Esophagus squamous epithelium (tissue), 4 donors: Measurements from ENCODE around the gene ALG2.

GRCh38 chr9:97667484-97668337 is 29.4 kb downstream of the XPA start:
- PRO-cap: no peak
- RAMPAGE, long total RNA, 4 experiments: no peak in any of the 4 experiments

DNA sequence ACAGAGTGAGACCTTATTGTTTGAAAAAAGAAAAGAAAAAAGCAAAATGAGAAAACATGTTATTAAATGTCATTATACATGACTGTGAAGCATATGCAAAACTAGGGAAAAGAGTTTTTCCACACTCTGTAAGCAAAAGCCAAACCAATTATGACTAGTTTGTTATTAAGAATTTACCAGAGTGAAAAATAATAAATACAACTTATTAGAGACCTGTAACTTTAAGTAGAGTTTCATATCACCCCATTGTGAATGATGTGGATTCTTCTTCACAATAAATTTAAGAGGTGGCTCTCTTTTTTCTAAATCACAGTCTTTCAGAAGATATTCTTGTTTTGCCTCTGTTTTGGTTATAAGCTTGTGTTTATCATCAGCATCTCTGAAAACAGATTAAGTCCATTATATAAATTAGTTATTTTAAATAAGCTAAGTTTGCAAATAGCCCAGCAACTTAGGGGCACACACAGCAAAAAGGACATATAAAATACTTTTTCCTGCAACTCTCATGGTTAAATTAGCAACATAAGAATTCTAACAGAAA is 10.2 kb downstream of the XPA start:
- PRO-cap: no peak
- RAMPAGE, long total RNA, 4 experiments: no peak in any of the 4 experiments

DNA sequence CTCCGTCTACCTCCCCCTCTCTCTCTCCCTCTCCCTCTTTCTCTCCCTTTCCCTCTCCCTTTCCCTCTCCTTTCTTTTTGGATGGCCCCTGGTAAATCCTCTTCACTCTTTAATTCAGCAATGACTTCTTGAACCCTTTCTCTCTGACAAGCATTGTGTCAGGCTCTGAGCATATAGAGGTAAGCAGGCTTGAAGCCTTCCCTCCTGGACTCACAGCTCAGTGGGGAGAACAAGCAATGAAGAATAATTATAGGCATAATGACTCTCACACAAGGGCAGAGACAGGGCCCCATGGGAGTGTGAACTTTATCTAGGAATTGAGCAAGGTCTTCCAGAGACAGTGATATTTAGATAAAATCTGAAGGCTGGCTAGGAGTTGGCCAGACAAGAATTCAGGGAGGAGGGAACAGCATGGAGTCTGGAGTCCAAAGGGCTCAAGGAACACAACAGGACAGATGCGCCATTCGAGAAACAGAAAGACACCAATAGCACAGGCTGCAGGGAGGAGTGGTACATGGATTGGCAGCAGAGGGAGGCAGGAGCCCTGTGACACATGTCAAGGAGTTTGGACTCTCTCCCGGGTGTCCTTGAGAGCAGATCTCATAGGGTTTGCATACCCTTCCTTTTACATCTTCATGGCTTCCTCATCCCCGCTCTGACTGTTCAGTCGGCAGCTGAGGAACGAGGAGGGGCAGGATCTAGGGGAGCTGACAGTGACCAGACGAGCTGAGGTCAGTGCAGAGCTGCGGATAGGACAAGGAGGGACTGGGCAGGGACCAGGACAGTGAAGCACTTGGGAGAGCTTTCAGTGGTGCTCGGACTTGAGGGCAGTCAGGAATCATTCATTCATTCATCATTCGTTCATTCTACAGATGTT is 63.9 kb upstream of the XPA start:
- PRO-cap: no peak
- RAMPAGE, long total RNA, 4 experiments: no peak in any of the 4 experiments

DNA sequence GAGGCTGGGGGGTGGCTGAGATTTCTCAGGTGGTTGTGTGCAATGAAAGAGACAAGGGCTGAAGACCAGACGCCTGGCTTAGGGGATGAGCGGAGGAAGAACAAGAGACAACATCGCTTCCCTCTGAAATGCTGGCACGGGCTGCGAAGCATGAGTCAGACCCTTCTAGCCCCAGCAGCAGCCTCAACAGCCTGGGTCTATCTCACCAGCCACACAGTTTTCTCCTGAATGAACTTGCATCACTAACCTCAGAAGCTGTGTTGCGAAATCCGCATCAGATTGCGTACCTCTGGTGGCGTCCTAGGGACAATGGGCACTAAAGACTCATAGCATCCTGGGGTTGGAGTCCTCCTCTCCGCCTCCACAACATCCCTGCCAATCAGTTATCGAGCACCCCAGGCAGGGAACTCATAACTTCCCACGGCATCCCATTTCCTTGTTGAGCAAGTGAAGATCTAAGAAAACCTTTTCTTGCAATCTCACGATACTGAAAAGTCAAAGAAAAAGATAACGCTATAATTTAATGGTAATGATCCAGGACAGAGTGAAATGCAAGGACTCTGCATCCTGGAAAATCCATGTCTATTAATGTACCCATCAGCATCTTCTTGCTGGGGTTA is 23.8 kb downstream of the FOXE1 start:
- PRO-cap: bidirectional peak, plus-strand start at position 327 of the sequence, minus-strand start at position 226 of the sequence
- RAMPAGE, long total RNA, 4 experiments: no peak in any of the 4 experiments

GRCh38 chr9:97930777-97931529 is 7.0 kb downstream of the HEMGN start:
- PRO-cap: no peak
- RAMPAGE, long total RNA, 4 experiments: no peak in any of the 4 experiments

DNA sequence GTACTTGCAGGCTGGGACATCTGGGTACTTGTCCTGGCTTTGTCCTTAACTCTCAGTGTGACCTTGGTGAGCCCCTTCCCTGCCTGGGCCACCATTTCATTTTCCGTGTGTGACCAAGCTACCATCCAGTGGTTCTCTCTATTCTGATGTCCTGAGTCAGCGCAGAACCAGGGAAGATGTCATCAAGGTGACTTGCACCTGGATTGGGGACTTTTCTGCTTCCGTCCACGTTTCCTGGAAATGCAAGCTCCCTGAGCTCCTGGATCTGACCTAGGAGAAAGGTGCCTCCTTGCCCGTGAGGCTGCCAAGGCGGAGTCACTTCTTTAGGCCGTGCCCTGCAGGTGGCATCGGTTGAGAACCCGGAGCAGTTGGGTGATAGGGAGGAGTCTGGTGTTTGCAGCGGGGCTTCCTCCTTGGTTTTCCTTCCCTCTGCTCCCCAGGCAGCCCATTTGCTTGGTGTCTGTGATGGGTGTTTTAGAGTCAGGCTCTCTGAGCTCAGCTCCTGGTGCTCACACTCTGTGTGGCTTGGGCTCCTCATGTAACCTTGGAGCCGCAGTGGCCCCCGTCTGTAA is 15.2 kb downstream of the NANS start:
- PRO-cap: no peak
- RAMPAGE, long total RNA, 4 experiments: no peak in any of the 4 experiments

DNA sequence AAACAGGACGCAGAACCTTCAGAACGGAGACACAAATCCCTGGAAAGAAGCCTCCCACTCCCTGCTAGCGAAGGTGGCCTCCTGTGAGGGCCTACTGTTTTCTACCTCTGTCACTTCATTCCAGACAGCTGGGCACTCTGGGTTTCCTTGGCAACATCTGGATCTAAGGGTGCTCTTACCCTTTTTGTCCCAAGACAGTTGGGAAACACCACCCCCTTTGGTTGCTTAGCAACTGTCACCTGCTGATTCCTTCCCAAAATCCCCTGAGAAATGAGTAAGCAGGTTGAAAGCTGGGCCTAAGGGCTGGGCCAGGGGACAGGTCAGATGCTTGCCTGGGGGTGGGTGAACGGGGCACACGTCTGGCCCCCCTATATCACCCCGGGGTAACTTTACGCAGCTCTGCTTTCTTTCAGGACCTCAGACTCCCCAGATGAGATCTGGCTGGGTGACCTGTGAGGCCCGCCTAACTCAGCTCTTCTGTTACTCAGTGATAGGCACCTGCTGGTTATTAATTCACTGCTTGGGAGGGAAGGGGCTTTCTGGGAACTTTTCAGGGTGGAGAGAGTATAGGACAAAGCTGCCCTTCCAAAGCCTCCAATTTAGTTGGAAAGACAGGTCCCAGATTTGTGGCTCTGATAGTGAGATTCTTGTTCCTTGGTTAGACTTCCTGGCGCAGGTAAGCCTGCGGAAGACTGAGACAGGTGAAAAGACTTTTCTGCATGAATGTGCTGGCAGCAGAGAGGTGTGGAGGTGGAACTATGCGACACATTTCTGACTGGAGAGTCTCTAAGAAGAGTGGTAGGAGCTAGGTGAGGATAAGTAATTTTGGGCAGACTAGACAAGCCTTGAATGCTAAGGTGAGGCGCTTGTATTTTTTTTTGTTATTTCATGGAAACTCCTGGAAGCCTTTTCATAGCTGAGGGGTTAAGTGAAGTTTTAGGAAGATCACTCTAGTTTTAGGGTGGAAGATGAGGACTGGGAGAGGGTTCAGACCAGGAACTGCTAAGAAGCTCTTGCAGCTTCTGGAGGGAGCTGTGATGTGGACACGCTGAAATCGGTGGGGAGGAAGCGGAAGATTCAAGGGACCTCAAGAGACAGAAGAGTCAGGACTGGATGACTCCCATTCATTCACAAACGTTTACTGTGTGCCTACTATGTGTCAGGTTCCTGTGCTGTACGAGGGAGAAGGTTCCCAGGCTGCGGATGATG is 29.8 kb downstream of the NANS start:
- PRO-cap: no peak
- RAMPAGE, long total RNA, 4 experiments: no peak in any of the 4 experiments

GRCh38 chr9:98092445-98093003 is 26.5 kb downstream of the TRIM14 start:
- PRO-cap: bidirectional peak, plus-strand start at chr9:98092864, minus-strand start at chr9:98092648
- RAMPAGE, long total RNA, 4 experiments: no peak in any of the 4 experiments

DNA sequence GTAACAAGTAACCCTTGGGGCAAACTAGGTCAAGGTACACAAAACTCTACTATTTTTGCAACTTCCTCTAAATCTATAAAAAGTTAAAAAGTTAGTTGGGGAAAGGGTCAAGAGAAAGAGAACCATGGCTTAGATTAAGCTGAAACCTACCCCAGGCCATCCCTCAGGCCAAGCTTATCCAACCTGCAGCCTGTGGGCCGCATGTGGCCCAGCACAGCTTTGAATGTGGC is 11.0 kb downstream of the TRIM14 start:
- PRO-cap: no peak
- RAMPAGE, long total RNA, 4 experiments: no peak in any of the 4 experiments

GRCh38 chr9:98226454-98226948 is 28.9 kb downstream of the TBC1D2 start:
- PRO-cap: no peak
- RAMPAGE, long total RNA, 4 experiments: no peak in any of the 4 experiments

DNA sequence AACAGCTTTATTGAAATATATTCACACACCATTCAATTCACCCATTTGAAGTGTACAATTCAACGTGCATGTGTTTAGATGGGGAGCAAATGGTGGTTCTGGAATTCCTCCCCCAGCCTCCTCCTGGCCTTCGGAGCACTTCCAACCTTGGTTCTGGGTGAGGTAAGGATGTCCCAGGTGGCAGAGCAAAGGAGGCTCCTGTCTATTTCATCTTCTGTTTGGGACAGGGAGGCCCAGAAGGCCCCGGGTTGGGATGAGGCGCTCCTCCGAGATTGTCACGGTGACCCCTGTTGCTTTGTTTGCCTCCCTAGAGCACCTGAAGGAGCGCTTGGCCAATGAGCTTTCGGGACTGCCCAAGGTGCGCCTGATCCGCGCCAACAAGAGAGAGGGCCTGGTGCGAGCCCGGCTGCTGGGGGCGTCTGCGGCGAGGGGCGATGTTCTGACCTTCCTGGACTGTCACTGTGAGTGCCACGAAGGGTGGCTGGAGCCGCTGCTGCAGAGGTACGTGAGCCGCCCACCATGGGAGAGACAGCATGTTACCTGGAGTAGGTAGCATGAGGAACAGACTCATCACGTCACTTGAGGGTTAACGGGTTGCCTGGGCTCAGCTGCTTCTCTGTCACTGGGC is 19.1 kb downstream of the GALNT12 start:
- PRO-cap: no peak
- RAMPAGE, long total RNA, 4 experiments: no peak in any of the 4 experiments

DNA sequence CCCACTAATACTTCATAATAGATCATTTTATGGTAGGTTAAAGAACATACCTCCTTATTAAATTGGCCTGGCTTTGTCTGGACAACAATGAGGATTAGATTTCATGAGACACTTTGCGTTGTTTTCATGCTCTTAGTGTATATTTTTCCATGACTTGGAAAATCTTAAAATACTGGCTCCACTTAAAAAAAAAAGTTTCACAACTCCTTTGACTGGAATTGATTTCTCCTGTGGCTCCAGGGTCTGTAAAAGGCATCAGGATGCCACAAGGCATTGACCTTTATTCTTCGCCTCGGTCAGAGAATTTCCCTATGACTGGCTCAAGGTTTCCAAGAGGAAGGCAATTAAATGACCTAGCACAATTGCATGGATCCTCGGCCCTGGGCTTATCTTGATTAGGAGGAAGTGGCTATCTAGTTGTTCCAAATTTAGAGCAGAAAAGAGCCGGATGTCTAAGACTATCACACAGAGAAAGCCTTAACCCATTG is 57.1 kb upstream of the COL15A1 start:
- PRO-cap: no peak
- RAMPAGE, long total RNA, 4 experiments: no peak in any of the 4 experiments

DNA sequence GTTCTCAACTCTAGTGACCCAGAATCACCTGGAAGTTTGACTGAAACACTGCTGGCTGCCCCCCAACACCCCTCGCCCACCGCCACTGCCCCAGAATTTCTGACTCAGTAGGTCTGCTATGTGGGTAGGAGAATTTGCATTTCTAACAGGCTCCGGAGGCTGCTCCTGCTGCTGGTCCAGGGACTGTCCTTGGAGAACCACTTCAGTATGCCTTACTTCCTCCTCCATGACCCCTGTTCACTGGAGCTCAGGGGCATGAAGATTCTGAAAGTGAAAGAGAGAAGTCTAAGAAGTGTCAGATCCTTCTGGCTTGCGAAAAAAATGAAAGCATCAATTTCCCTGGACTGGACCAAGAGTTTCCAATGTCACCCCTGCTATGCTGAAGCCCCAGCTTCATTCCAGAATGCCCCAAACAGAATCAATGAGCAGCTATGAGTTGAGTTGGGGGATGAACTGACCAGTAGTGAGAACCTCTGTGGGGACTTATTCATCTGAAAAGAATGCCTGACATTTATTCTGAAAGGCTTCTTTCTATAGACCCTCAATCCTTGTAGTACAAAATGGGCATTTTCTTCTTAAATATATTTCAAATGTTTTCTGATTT is 20.8 kb upstream of the COL15A1 start:
- PRO-cap: no peak
- RAMPAGE, long total RNA, 4 experiments: no peak in any of the 4 experiments

DNA sequence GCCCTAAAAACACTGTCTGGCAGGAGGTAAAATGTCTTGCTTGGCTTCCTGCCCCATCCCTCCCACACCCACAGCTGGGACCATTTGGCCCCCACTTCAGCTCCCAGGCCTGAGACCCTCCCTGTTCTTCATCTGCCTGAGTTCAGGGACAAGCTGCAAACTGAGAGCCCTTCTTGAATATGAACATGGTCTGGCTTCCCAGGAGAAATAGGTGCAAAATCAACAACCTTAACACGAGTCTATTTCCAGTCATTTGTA is 3.4 kb upstream of the COL15A1 start:
- PRO-cap: no peak
- RAMPAGE, long total RNA, 4 experiments: no peak in any of the 4 experiments

DNA sequence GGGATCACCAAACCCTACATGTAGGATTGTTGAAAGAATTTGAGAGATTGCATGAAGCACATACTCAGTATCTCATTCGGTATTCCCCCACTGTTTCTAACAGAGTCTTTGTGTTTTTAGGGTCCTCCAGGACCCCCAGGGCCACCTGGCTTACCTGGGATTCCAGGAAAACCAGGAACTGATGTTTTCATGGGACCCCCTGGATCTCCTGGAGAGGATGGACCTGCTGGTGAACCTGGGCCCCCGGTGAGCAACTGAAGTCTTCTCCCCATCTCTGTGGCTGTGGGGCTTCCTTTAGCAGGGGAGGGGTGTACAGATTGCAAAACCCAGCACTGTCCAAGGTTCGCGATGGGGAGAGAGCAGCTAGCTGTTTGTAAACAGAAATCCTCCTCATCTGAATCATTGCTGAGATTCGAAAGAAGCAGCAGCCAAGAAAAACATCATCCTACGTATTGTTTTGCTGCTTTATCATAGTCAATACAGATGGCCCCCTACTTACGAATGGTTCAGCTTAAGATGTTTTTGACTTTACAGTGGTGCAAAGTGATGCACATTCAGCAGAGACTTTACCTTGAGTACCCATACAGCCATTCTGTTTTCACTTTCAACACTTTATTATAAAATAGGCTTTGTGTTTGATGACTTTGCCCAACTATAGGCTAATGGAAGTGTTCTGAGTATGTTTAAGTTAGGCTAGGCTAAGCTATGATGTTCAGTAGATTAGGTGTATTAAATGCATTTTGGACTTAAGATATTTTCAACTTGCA is 80.0 kb upstream of the TGFBR1 start:
- PRO-cap: no peak
- RAMPAGE, long total RNA, 4 experiments: no peak in any of the 4 experiments

DNA sequence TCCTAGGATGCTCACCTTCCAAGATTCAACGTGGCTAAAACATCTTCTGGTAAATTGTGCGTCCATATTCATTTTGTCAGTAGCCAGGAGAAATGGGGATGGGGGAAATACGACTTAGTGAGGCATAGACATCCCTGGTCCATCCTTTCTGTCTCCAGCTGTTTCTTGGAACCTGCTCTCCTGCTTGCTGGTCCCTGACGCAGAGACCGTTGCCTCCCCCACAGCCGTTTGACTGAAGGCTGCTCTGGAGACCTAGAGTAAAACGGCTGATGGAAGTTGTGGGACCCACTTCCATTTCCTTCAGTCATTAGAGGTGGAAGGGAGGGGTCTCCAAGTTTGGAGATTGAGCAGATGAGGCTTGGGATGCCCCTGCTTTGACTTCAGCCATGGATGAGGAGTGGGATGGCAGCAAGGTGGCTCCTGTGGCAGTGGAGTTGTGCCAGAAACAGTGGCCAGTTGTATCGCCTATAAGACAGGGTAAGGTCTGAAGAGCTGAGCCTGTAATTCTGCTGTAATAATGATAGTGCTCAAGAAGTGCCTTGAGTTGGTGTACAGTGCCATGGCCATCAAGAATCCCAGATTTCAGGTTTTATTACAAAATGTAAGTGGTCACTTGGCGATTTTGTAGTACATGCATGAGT is 47.1 kb downstream of the TGFBR1 start:
- PRO-cap: no peak
- RAMPAGE, long total RNA, 4 experiments: no peak in any of the 4 experiments

DNA sequence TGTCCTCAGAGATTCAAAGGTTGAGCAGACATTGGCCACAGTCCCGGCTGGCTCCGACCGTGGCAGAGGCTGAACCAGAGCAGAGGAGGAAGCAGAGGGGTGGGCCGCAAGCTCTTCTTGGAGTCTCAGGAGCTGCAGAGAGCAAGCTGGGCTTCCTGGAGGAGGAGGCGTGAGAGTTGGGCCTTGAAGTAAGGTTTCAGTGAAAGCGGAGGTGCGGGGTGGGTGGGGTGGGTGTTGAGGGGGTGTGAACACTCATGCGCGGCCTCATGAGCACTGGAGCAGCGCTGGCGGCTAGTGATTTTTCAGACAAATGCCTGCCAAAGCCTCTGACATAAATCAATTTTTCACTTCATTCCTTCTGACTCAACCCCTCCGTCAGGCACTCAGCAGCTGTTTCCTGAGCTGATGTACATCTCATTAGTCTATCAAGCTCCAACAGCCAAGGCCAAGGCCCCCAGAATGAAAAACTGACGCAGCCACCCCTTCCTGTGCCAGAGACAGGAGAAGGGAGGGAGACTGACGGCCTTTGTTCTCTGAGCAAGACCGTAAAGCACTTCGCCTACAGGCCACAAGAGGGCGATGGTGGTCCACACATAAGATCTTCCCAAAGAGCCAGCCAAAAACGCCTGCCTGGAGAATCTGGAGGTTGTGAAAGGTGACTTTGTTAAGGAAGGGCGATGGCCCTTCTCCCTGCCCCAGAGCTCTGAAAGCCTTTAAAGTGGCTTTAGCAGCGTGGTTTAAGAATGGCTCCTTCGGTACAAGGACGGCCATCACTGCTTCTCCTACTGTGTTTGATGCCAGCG is 37.3 kb downstream of the ALG2 start:
- PRO-cap: no peak
- RAMPAGE, long total RNA, 4 experiments: no peak in any of the 4 experiments

DNA sequence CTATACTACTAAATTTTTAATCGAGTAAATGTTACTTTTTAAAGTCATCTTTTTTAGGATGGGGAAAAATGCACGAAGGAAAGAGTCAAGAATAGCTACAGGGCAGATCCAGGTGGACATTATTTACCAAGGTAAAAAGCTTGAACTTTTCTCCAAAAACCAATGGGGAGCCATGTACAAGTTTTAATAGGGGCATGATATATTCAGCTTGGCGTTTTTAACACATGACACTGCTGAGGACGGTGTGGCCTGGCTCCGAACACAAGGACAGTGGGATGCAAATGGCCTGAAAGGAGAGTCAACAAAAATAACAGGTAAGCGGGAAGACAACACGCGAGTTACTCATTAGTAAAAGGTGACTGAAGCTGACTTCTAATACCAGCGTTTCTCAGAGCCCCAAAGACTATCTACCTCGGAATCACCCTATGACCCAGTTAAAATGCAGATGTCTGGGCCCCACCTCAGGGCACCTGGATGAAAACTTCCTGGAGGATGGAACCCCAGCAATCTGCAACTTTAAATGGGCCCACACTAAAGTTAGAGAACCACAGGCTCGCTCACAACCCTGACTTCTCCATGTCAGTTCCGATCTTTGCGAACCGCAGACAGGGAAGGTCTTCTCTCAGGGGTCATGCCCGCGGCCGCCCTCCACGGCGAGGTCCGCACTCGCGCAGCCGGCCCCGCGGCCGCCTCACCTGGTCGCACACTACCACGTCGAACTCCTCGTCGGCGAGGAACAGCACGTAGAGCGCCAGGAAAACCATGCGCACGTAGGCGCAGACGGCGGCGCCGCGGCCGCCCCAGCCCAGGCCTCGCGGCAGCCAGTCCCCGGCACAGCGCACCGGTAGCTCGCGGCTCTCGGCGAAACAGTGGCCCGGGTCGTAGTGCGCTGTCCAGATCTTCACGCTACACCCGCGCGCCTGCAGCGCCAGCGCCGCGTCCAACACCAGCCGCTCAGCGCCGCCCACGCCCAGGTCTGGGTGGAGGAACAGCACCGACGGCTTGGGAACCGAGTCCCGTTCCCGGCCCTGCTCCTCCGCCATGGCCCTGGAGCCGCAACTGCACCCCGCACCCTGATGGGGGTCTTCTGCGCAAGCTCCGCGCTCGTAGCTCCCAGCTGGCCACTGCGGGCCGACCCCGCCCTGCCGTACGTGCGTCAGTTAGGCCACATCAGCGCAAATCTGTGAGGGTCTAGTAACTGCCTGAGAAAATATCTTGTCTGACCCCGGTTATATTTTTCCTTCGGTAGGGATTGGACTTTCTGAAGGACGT is at the start of gene ALG2:
ALG2 (minus strand) TSS at position 1,091 of the 1,272 bp plus-strand sequence.
- PRO-cap: bidirectional peak, plus-strand start at position 931 of the sequence, minus-strand start at position 871 of the sequence; bidirectional peak, plus-strand start outside the sequence, minus-strand start at position 1,078 of the sequence
- RAMPAGE, long total RNA, 4 experiments: start-site peak on the minus strand in 1 of 4 experiments, centred at position 1,084 of the sequence, 54 reads per replicate

DNA sequence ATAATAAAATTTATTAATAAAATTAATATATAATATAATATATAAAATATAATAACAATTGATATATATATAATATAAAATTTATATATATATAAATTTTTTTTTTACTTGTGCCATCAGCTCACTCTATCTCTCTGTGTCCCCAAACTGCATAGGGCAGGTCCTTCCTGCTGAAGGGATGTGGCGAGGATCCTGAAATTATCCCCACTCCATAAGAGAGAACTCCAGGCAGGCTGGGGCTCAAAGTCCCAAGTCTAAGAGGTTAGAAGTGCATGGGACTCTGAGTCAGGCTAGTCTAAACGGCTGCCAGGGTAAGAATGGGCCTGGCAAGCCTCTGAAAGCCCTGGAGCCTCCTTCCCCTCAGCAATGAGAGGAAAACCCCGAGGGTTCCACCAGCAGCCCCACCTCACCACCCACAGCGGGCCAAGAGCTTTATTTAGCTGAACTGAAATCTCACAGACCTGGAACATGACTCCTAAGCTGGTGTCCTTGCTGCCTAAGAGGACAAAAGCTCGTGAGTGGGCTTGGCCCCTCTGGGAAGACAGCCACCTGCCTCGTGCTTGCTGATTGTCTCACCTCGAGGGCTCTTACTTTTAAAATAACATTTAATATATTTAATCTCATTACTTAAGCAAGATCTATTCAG is 135.5 kb downstream of the SEC61B start:
- PRO-cap: no peak
- RAMPAGE, long total RNA, 4 experiments: no peak in any of the 4 experiments

- PRO-cap: bidirectional peak, plus-strand start at chr9:99362045, minus-strand start at chr9:99362087
- RAMPAGE, long total RNA, 4 experiments: no peak in any of the 4 experiments
Measured at GRCh38 chr9:99361783-99362303, 139.8 kb downstream of the SEC61B start.